Right common carotid artery plus branches (tissue), 1 donor: ENCODE results near the genes IRF5 and NRF1.

- PRO-cap: no peak
Measured at GRCh38 chr7:127703113-127703474, 51.1 kb downstream of the SND1 start.

DNA sequence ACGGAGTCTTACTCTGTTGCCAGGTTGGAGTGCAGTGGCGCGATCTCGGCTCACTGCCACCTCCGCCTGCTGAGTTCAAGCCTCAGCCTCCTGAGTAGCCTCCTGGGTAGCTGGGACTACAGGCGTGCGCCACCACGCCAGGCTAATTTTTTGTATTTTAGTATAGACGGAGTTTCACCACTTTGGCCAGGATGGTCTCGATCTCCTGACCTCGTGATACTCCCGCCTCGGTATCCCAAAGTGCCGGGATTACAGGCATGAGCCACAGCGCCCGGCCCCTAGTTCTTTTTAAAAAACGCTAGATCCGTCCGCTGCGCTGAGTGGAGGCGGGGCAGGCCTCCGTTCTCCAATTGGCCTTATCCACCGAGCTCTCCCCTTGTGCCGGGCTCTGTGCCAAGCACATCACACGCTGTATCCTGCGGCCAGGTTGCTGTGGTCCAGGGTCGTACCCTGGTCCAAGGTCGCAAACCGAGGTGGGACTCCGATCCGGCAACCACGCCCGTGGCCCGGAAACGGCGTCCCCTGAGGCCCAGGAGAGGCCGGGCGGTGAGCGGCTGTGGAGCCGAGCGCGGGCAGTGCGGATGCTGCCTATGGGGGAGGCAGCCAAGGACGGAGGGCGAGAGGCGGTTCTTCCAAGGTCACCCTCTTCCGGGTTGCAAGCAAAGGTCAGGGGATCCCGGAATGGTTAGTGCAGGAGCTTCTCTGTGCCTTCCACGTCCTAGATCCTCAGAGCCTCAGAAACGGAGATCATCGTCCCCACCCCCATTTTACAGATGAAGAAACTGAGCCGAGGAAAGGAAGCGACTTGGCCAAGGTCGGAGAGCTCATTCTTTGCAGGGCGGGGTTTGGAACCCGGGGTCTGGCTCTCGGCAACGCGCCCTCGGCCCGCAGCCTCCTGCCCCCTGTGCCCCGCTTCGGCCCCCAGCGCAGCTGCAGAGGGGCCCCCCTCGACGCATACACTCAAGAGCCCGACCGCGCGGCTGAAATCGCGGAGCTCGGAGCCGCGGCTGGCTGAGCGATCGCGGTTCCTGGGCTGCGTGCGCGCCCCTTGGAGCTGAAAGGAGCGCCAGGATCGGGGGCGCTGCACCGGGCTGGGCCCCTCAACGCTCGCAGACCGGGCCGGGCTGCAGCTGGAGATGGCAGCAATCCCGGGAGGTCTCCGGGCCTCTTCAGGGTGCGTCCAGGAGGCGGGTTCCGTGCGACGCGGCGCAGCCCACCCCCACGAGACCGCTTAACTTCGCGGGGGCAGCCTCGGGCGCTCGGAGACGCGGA is 72.4 kb upstream of the LRRC4 start:
- PRO-cap: no peak

GRCh38 chr7:128168538-128169270 is 72.4 kb upstream of the LEP start:
- PRO-cap: no peak

DNA sequence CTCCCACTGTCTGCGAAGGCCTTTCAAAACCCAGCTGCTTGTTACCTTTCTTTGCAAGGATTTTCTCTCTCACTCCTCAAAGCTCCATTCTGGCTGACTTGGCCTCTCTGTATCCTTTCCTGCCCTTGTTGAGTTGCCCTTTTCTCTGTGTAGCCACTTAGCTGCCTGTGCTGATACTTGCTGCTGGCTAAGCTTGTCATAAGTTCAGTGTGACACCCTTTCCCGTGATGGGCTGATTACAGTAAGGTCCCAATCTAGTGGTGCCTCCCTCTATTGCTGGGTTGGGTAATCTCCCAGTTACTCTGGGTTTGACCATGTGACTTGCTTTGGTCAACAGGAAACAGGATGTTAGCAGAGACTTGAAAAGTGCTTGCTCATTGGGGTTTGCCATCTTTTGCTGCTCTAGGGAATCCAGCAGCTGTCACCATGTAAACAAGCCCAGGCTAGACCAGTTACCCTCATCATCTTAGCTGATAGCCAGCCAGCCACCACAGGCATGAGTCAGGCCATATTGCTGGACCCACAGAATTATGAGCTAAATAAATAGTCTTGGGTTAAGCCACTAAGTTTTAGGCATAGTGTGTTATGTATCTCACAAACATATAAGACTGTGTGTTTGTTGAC is 4.2 kb upstream of the LEP start:
- PRO-cap: no peak

GRCh38 chr7:128335355-128336164 is 8.1 kb downstream of the RBM28 start:
- PRO-cap: no peak

DNA sequence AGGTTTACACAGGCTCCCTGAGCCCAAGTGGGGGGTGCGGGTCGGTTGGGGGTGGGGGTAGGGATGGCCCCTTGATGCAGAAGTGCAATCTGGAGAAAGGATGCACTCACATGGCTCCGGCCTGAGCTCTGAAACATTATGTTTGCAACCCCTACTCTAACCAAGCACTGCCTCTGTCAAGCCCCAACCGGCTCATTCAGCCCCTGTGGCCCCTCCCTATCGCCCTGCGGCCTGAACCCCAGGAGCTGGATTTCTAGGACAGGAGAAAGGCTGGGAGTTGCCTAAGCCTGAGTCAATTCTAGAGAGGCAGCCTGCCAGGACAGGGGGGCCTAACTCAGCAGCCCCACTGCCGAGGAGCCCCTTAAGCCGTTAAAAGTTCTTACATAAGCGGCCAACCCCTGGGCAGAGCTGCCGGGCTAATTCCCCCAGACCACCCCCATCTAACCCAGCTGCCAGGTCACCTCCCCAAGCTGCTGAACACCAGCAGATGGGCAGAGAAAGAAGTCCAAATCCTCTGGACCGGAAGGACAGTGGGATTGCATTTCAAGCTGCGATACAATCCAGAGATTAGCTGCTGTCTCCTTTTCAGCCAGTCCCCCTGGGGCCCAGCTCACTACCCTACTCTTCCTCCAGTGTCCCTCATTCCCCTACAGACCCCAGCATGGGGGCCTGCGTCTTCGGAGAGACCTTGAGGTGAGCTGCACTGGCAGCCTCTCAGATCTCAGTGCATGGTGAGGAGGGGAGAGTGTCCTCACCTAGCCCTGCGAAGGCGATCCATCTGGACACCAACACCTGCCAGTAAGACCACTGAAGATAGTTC is 1.0 kb downstream of the IMPDH1 start:
- PRO-cap: no peak

GRCh38 chr7:128638537-128640045 is 33.0 kb upstream of the GARIN1A start:
- PRO-cap: no peak

- PRO-cap: no peak
Measured at GRCh38 chr7:128658199-128659401, 13.5 kb upstream of the GARIN1A start.

DNA sequence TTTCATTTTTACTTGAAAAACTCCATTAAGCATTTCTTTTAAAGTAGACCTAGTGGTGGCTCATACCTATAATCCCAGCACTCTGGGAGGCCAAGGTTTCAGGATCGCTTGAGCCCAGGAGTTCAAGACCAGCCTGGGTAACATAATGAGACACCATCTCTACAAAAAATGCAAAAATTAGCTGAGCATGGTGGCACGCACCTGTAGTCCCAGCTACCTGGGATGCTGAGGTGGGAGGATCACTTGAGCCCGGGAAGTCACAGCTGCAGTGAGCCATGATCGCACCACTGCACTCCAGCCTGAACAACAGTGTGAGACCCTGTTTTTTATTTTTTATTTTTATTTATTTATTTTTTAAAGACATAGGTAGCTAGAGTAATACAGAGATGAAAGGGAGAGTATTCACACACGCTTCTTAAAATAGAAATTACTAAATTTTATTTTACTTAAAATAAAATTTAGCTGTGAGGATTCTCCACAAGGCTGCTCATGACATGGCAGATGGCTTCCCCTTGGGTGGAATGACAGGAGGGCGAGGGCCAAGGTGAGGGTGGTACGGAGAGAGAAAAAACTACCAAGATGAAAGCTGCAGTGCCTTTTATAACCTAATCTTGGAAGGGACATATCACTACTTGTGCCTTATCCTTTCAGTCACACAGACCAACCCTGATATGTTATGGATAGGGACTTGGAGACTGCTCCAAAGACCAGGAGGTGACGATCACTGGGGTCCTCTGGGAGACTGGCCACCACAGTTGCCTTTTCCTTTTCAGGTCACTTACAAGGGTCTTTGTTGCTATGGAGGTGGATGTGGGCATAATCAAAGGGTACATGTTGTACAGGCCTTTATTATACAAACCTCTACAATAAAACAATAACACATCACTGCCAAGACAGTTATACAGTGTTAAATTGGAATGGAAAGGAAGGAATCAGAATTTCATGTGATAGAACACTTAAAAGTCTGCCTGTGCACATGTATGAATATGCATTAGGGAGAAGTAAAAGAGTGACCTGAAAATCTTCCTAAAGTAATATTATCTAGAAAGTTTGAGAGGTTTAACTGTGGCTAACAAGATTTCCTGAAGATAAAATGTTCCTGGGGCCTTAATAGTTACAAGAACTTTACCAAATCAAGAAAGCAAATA is 12.3 kb upstream of the GARIN1A start:
- PRO-cap: no peak

- PRO-cap: no peak
Measured at GRCh38 chr7:128741771-128742600, 2.8 kb downstream of the CALU start.

GRCh38 chr7:128835794-128836342 is 5.7 kb downstream of the FLNC start:
- PRO-cap: no peak

GRCh38 chr7:128841788-128842493 is 11.7 kb downstream of the FLNC start:
- PRO-cap: no peak

DNA sequence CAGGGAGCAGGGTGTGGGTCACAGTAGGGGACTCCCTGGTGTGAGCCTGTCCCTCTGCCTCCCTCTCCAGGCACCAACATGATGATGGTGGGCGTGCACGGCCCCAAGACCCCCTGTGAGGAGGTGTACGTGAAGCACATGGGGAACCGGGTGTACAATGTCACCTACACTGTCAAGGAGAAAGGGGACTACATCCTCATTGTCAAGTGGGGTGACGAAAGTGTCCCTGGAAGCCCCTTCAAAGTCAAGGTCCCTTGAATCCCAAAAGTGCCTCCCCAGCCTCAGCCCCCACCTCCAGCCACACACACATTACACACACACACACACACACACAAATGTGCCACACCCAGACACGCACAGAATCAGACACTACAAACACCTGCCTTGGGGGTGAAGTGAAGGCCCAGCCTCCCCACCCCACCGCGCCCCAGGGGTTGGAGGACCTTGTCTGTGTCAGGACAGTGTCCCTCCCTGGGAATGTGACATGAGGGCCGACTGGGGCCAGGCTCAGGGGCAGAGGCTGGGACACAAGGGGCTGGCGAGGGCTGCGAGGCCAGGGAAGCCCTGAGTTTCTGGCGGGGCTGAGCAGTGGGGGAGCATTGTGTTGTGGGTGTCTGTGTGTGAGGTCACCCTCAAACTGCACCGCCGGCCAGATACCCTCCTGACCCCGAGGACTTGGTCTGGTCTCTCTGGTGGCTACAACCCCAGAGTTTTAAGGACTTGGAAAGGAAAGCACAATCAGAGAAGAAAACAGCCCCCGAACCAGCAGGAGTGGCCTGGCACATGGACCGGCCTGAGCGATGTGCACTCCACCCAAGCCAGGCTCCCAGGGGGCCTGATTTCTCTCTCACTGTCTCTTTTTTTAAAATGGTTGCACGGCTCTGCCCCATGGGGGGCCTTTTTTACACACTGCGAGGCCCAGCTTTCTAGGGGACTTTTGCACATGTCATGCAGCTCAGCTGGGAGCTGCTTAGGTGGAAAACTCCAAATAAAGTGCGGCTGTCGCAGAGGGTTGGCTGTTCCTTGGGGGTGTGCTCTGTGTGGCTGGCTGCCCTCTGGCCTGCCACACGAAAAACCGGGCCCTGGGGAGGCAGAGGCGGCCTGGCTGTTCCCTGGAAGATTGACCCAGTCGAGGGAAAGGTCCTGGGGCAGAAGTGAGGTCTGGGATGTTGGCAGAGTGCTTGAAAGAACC is 4.0 kb upstream of the ATP6V1F start:
- PRO-cap: bidirectional peak, plus-strand start at position 1,066 of the sequence, minus-strand start at position 939 of the sequence

DNA sequence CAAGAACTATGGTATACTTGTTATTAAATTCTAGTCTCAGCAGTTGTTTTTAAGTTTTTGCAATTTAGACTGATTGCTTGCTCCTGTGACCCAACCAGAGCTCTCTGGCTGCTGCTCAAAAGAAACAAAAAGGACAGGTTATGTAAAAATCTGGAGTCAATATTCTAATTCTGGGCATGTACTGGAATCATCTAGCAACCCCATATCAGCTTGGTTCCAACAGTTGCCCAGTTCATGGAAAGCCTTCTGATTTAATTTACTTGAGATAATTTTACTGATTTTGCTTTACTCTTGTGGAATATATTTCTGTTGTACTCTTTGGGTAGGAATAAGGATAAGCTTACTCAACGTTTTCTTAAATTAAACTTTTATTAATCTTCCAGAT is 10.2 kb downstream of the KCP start:
- PRO-cap: no peak

GRCh38 chr7:128937580-128938384 is at the start of gene IRF5:
Gene IRF5 (plus strand): TSS chr7:128937927.
- PRO-cap: bidirectional peak, plus-strand start at chr7:128937927, minus-strand start at chr7:128937823

DNA sequence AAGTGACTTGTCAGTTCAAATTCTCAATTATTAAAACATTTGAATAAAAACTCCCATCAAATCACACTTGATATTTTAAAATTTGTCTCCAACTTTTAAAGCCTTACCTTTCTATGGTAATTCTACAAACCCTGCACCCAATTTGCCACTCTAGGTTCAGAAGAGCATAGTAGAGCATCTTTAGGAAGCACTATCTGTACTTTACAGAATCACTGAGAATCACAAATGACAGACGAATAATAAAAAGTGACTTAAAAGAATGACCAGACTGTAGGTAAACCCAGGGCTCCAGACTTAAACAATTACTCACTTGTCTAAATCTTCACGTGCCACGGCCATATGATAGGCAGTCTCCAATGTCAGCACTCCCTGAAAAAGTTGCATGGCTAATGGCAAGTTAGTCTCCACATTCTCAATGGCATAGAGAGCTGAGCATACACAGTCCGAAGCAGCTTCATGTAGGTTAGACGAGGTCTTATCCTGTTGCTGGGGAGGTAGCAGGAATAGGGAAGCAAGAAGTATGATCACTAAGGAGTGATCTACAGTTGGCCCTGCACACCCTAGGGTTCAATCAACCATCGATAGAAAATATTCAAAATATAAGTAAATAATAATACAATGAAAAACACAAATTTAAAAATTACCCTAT is 54.0 kb downstream of the TNPO3 start:
- PRO-cap: no peak

GRCh38 chr7:129149863-129150122 is 5.3 kb downstream of the TSPAN33 start:
- PRO-cap: unidirectional peak, minus-strand start at chr7:129149963

GRCh38 chr7:129169728-129170299 is 18.6 kb upstream of the SMO start:
- PRO-cap: no peak

DNA sequence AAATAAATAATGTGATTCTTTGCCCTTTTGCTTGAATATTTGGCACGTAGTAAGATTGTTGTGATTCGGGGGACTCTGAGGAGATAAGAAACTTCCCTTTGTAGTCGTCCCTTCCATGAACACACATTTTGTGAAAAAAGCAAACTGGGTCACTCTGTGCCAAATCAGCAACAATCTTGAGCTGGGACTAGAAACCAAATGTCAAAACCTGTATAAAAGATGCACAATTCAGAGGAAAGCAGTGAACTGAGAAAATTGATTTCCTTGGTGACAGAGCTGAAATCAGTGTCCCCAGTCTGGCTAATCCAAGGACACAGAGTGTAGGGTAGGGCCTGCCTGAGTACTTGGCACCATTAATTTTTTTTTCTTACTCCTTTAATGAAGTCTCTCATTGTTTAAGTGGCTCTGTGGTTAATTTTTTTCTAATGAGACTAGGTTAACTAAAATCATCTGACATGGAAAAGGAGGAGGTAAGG is 59.2 kb upstream of the STRIP2 start:
- PRO-cap: no peak

- PRO-cap: bidirectional peak, plus-strand start at chr7:129611739, minus-strand start at chr7:129611627
Measured at GRCh38 chr7:129611537-129612720, at the start of gene NRF1. Gene NRF1 (plus strand): TSS chr7:129611720.